GM12891 (cell line): ENCODE results near the gene CCNT2.

DNA sequence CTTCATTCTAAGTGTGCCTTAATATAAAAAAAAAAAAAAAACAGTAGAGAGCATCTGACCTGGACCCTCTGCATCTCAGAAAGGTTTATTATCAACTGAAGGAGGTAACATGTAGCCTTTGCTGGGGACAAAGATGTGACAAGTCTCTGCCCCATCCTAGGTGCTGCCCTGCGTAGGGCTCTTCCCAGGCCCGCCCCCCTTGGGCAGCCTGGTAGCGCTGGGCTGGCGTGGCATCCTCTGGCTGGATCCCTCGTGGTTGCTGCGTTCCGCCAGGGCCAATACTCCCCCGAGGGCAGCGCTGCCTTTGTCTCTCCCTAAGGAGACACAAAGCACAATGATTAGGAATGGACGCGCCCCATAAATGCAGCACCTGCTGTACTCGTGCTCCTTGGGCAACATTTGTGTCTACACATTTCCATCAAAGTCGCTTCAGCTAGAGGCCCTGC, 8.0 kb downstream of the TUBA3D start:
- RRBS, result no CpG with 5 or more reads among the region's 13 CpGs

DNA sequence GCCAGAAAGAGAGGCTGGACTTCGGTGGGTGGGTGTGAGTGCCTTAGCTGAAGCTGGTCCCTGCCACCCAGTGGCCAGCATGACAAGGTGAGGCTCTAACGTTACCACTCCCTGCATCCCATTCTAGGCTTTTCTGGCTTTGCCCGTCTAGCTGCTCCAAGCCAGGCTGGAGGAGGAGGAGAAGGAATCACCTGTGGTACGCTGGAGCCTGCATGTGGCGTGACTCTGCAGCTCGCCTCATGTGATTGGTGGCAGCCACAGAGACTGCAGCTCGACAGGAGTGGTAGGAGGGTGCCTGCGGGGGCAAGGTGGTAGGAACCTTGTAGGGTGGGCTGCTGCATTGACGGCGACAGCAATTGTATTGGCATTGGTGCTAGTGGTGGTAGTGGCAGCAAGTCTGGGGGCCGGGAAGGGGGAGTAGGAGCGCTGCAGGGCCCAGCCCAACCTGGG, 17.3 kb downstream of the CCDC74A start:
- RRBS, result no CpG with 5 or more reads among the region's 12 CpGs

DNA sequence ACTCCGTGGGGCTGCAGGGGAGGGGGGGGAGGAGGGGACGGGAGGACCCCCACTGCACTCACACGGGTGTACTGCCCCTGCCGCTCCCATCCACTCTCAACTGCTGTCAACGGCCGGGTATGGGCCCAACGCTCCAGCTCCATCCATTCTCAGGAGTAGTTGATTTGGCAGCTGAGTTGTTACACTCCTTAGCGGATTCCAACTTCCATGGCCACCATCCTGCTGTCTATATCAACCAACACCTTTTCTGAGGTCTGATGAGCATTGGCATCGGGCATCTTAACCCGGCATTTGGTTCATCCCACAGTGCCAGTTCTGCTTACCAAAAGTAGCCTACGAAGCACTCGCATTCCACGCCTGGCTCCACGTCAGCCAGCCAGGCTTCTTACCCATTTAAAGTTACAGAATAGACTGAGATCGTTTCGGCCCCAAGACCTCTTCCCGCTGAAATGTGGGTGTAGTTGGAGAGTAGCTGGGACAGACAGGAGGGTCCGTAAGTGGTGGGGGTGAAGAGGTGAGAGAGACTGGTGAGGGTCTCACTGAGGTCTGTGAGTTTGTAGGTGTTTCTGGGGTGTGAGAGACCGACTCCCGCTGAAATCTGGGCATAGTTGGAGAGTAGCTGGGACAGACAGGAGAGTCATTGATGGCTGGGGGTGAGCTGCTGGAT, 119.6 kb upstream of the ANKRD30BL start:
- RRBS, result 23% methylated on average over 4 of the region's 20 CpGs

GRCh38 chr2:132479001-132479710, 62.6 kb downstream of the GPR39 start:
- RRBS, result no CpG with 5 or more reads among the region's 8 CpGs

- RRBS, result no CpG with 5 or more reads among the region's 4 CpGs
These were observed 418.2 kb upstream of the LYPD1 start for GRCh38 chr2:133088144-133088594.

GRCh38 chr2:133200865-133201414, 367.3 kb downstream of the NCKAP5 start:
- RRBS, result no CpG with 5 or more reads among the region's 4 CpGs

- RRBS, result 14% methylated on average over 12 of the region's 51 CpGs
These were observed 301.5 kb downstream of the NCKAP5 start for GRCh38 chr2:133266561-133267446.

DNA sequence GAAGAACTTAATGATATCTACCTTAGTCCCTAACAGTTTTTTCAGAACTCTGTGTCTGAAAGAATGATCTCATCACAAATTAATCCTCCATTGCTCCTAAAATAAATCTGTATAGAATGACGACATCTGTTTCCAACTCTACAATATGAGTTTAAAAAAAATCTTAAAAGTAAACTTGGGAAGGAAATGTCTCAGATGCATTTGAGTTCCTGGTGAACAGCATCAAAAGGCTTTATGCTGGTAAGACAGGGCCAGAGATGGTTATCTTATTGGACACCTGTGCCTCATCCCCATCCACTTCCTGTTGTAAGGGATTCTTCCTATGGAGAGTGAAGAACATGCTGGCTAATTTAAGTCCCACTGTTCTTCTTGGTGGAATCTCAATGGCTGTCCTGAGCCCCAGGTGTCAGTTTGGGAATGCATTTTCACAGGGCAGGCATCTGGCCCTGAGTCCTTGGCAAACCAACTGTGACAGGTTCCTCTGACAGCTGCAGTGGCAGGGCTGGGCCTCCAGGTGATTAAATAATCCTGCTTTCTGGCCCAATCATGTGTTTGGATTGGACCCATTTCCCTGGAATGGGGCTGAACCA, 12.9 kb upstream of the NCKAP5 start:
- RRBS, result no CpG with 5 or more reads among the region's 1 CpG

GRCh38 chr2:134139414-134140034, 114.3 kb upstream of the MGAT5 start:
- RRBS, result no CpG with 5 or more reads among the region's 6 CpGs

DNA sequence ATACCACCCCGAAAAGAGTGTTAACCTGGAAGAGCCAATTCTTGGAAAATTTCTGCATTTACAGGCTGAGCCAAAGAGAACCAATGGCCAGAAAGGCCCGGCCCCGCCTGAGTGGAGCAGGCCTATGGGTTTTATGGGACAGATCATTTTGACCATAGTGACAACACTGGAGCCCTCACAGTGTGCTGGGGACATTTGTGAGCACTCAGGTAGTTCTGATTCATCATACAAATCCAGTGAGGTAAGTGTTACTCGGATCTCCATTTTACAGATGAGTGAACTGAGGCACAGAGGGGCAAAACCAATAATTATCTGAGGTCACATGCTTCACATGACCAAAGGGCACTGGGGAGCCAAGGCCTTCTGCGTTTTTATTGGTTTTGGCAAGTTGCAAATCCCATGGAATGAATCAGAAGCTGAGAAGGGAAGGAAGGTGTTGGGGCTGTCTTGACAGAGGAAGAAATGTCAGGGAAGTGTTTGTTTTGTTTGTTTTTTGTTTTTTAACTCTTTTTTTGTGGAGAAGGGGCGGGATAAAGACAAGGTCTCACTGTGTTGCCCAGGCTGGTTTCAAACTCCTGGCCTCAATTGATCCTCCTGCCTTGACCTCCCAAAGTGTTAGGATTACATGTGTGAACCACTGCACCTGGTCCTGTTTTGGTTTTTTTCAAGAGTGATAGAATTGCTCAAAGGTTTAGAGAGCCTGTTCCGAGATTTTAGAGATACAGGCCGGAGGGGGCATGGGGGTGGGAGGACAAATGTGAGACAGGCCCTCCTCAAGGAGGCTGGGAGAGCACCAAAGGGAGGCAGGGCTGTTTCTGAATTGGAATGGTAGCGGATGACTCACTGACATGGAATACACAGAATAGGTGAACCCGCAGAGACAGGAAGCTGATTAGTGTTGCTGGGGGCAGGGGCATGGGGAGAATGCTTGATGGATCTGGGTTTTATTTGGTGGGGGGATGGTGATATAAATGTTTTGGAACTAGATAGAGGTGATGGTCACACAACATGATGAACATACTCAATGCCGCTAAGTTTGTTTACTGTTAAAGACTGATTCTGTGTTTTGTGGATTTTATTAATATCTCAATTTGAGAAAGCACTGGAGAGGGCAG, 111.2 kb upstream of the MGAT5 start:
- RRBS, result no CpG with 5 or more reads among the region's 11 CpGs

DNA sequence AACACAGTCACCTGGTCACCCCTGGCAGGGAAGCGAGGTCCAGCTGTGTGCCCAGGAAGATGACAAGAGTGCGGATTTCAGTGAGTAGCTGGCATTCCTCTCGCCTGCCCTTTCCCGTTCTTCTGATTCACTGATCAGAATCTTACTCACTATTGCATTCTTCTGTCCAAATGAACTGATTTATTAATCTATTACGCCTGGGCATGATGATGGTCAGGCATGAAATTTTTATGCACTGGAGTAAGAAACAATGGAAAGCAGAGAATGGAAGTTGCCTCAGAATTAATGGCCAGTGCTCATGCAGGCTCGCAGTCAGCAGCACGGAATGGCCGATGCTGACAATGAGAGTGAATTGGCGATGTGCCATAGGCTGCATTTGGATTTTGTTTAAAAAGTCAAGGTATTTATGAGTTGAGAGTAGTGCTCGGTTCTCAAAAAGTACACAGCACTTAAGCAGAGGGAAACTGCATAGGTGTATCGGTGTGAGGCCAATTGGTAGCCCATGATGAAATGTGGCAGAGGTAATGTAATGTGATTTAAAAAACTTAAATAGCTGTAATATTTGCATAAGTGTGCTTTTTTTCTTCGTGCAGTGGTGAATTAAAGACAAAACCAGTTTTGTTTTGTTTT, 76.3 kb upstream of the MGAT5 start:
- RRBS, result no CpG with 5 or more reads among the region's 12 CpGs

DNA sequence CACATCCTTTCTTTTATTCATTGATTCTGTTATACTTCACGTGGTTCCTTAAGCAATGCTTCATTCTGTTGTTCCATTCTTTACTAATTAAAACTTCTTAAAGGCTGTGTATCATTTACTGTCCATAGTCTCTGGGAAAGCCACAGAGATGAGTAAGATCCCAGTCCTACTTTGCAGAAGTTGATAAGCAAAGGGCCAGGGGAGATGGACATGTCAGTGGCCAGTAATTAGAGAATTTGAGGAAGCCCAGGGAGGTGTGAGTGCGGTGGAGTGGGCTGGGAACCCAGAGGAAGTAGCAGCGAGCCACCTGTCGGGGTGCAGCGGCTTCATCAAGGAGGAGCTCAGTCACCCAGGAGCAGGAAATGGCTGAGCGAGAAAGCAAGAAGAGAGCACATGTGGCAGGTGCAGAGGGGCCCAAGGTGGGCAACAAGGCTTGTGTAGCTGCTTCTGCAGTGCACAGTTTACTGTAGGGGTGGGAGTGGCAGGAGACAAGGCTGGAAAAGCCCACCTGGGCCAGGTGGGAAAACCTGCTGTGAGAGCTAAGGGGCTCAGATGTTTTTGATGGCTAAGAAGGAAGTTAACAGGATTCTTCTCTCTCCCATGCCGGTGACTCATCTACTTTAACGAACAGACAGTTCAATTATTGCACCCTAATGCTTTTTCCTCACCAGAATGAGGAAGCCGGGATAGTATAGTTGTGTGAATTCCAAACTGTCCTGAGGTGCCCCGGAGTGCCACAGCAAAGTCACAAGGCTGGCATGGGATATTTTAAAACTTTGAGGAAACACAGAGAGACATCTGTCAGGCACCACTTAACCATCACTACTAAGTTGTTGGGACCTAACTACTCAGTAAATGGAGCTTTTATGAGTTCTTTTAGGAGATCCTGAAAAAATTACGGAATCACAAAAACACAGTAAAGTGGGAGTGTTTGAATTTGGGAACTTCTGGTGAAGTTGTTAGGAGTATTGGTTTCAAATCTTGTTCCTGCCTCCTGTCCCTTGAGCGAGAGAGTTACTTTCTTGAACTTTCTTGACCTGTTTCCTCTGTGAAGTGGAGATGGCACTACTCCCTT, 34.7 kb upstream of the MGAT5 start:
- RRBS, result 63% methylated on average over 4 of the region's 12 CpGs

- RRBS, result no CpG with 5 or more reads among the region's 9 CpGs
These were observed 32.8 kb upstream of the MGAT5 start for GRCh38 chr2:134220863-134221658.

- RRBS, result no CpG with 5 or more reads among the region's 6 CpGs
These were observed 26.3 kb downstream of the MGAT5 start for GRCh38 chr2:134280155-134280595.

DNA sequence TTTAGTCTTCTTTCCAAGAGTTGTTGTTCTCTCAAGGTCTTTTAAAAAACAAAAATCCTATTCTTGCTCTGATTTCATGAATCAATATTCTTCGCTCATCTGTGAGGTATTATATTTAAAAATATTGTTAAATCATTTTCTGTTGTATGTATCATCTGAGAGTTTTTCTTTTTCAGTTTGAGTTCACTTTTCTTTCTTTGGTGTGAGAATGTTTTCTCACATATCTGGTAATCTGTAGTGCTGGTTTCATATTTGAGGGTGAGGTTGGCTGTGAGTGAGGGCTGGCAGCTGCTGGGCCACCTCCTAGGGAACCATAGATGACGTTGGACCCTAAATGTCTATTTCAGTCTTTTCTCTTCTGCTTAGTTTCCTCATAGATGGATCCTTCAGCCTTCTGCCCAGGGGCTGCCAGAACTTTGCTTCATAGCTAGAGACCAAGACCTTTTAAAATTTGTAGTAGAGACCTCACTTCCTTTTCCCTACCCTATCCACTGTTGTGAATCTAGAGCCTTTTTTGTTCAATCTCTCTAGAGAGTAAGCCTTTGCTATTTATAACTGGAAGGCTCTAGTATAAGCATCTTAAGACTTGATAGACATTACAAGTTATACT, 33.5 kb downstream of the MGAT5 start:
- RRBS, result no CpG with 5 or more reads among the region's 2 CpGs

DNA sequence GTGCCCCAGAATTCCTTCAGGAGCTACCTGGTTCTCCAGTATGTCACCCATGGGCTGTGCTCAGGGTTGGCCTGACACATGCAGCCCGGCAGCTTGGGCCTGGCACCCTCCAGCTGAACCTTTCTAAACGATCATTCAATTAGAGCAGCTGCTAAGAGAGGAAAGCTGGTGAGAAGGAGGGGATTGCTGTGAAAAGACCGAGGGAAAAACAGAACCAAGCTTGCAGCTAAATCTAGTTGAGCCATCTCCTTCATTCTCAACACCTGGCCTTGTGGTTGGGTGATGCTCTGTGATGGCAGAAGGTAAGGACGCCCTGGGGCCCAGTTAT, 157.7 kb downstream of the MGAT5 start:
- RRBS, result no CpG with 5 or more reads among the region's 4 CpGs

- RRBS, result no CpG with 5 or more reads among the region's 17 CpGs
These were observed 62.9 kb downstream of the TMEM163 start for GRCh38 chr2:134655904-134656328.

DNA sequence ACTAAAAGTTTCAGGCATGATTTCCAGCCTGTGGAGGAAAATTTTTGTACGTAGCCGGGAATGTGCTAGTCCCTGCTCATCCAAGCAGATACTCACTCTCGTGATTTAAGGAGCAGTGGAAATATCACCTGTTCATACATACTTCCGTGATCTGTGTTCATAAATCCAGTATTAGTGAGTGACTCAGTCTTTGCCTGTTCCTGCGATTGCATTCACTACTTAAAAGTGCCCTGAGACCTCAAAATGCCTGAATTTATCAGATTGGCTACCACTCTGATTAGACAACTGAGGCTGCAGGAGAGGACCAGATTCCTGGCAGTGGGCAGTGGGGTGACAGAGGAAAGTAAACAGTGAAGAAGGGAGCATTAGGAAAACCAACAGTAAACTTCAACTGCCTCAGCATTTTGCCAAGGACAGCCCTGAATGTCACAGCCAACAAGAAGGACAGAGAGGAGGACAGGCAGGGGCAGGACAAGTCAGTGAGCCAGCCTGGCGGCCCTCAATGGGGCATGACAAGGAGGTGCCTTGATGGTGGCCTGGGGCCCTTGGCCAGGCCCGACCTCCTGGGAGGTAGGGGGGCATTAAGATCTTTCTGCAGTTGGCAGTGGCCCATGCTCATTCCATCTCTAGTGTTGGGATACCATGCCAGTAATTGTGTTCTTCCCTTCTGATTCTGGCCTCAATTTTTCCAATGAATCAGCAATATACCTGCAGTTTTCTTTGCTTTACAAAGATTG, 24.2 kb downstream of the ACMSD start:
- RRBS, result no CpG with 5 or more reads among the region's 7 CpGs

- RRBS, result no CpG with 5 or more reads among the region's 79 CpGs
These were observed at the start of gene CCNT2 for GRCh38 chr2:134918091-134918928. TSS of gene CCNT2 (plus strand) at chr2:134918822.

DNA sequence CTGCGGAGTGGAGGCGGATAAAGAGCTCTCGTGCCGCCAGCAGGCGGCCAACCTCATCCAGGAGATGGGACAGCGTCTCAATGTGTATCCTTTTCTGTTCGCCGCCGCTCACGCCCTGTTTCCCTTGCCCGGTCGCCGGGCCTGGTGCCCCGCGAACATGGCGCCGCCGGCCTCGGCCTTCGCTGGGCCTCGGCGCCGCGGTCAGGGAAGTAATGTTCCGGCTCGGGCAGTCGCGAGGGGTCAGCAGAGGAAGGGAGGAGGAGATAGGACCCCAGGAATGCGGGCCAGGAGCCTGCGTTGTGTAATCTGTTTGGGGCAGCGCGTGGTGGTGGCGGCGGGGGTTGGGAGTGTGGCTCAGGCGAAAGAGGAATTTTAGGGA, 296 bp downstream of the CCNT2 start:
- RRBS, result 2% methylated on average over 8 of the region's 35 CpGs